H4 (cell line): ENCODE results near the genes IL1A, IL37, IL1F10 and SLC35F5.

DNA sequence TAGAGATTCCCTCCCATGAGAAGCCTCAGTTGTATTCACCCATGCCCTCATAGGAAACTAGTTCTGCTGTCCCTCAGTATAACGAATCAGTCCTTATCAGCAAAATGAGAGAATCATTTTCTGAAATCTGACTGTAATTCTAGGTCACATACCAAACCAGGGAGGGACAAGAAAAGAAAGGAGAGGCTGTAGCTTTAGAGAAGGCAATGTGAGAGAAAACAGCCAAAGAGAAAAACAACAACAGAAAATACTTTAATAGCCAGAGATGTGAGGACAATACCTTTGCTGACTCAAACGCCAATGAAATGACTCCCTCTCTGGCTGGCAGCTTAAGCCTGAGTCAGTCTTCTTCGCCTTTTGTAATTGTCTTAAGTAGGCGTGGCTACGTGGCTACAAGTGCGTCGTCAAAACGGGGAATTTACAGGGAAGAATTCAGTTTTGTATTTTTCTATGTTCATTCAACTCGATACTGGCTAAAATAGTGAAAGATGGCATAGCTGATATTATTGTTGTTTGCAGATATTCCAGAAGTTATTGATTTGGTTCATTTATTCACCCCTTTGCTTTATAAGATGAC, at the start of gene IL1A:
Gene IL1A, minus strand, starts transcription at position 331 of the 577 bp plus-strand sequence.
- RAMPAGE, long total RNA: no peak

GRCh38 chr2:112911089-112911403, at the start of gene IL37:
Gene IL37 (plus strand): TSS chr2:112911165.
- RAMPAGE, long total RNA: no peak

- RAMPAGE, long total RNA: no peak
Observed at GRCh38 chr2:112985055-112985625, 7.3 kb downstream of the IL36G start.

DNA sequence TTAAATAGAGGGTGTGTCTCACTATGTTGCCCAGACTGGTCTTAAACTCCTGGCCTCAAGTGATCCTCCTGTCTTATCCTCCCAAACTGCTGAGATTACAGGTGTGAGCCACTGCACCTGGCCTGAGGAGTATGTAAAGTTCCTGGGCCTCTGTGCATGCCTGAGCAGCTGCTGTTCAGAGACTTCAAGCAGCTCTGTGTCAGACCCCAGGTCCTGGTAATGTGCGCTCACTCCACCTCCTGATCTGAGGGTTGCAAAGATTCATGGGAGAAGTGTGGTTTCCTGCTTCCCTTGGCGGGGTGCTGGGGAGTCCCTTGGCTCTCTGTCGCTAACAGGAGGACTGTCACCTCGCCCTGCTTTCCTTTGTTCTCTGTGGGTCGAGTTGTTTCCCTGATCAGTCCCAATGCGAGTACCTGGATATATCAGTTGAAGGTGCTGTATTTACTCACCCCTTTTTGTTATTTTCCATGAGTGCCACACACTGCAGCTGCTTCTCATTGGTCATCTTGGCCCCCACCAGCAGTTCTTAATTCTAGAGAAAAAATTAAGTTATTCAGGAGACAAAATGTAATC, 8.6 kb upstream of the IL36A start:
- RAMPAGE, long total RNA: no peak

- RAMPAGE, long total RNA: no peak
Observed at GRCh38 chr2:113067676-113068036, at the start of gene IL1F10. Gene IL1F10 (plus strand): TSS chr2:113067970.

DNA sequence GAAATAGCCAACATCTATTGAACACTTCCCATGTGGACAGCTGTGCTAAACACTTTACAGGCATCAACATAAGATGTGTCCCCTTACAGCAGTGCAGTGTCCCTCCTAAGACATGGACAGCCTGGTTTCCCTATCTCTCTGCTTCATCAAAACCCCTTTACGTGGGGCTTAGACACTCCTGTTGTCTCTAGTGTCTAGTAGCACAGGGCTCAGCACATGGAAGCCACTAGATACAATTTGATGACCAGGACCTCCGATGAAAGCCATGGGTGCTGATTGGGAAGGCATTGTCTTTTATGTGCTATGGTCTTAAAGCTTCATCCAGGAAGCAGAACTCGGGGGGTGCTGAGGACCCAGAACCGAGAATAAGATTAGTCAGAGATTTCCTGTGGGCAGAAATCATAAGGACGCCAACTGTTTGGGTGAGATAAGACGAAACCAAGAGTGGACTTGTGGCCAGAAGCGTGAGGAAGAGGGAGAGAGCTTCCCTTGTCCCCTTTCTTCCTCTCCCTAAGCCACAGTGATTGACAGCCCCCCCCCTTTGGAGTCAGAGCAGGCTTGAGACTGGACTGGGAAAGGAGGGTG, 3.4 kb upstream of the IL1RN start:
- RAMPAGE, long total RNA: no peak

DNA sequence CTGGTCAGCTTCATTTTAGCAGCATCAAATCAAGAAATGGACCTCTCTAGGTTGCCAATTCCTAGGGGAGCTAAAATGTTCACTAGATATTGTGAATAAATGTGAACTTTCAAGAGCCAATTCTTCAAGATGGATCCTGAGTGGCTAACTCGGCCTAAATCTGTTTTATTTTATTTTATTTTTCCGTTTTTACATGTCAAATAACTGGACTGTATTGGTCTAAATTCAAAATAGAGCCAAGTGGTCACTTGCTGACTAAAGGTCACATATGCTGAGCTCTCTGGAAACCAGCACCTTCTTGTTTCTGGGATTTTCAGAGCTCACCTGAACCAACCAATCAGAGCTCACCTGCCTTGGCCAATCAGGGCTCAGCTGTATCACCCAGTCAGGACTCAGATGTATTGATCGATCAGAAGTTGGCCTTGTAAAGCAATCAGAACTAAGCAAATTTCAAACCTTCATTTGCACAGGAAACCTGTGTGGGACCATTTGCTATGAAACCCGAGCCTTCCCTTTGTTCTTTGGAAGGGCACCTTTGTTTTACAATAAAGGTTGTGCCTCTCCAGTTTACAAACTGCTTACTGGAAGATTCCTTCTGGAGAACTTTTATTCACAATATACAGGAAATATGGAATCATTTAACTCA, 17.5 kb upstream of the PSD4 start:
- RAMPAGE, long total RNA: no peak

DNA sequence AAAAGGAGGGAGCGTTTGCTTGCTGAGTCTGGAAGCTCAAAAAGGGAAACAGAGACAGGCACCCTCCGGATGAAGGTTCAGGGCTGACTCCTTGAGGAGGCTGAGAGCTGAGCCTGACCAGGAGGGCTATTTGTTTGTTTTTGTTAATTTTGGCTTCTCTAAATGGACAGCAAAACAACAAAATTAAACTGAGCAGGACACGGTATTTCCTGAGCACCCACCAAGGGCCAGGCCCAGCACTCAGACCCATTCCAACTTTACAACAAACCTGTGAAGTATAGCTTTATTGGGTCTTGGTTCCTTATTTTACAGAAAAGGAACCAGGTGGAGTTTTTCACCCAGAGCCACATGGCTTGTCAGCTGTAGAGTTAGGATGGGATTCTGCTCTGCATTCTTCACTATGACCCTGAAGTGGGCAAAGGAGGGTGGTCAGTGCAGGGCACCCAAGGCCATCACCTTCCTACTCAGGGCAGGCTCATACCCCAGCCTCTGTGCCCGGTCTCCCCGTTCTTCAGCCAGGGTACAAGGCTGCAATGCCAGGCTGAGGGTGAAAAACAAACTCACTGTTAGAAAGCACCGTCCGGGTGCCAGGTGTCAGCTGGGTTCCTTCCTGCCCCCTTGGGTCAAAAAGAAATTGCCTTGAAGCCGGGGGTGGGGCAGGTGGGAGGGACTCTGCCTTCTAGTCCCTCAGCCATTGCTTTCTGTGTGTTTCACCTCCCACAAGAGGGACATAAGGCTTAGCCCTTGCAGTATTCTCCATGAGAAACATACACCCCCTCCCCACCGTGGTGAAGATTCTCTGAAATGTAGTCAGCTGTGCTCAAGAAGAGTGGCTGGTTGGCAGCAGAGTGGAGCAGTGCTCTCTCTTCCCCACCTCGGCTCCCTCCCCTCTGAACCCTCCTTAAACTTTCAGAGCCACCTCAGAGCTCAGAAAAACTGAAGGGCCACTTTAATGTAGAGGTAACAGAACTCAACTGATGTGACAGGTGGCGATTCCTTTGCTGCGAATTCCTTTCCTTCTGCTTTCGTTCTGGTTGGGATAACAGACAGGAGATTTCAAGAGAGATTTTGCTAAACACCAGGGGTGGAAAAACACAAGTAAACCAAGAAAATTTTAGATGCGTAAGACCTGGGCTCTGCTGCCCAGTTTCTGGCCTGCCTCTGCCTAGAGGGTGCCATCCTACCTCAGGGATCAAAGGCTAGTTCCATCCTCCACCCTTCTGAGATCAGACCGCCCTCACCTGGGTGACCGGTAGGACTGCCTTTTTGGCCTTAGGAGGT, 2.3 kb downstream of the PSD4 start:
- RAMPAGE, long total RNA: no peak

DNA sequence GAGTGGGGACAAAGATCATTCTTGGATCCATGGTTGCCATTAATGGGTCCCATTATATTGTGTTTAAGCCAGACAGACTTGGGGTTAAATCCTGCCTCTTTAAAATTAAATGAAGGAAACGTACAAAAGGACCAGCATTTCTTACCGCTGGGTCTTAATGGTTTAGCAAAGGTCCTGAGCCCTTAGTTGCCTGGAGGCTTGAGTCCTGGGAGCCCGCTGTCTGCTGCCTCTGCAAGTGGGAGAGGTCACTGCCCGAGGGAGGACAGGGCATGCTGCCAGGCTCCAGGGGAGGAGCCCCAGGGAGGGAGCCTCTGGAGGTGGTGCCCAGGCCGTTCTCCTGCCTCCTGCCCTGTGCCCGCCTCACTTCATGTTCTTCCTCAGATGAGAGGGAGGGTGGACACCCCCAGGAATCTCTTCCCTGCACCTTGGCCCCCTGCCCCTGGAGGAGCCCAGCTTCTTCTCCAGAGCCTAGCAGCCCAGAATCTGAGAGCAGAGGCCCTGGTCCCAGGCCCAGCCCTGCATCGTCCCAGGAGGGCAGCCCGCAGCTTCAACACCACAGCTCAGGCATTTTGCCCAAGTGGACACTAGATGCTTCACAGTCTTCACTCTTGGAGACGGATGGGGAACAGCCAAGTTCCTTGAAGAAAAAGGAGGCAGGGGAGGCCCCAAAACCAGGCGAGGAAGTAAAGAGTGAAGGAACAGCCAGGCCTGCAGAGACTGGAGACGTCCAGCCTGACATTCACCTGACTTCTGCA, 11.9 kb downstream of the PSD4 start:
- RAMPAGE, long total RNA: no peak

- RAMPAGE, long total RNA: no peak
Observed at GRCh38 chr2:113198465-113199538, 25.0 kb downstream of the PSD4 start.

GRCh38 chr2:113206177-113206946, 32.6 kb downstream of the PSD4 start:
- RAMPAGE, long total RNA: no peak

DNA sequence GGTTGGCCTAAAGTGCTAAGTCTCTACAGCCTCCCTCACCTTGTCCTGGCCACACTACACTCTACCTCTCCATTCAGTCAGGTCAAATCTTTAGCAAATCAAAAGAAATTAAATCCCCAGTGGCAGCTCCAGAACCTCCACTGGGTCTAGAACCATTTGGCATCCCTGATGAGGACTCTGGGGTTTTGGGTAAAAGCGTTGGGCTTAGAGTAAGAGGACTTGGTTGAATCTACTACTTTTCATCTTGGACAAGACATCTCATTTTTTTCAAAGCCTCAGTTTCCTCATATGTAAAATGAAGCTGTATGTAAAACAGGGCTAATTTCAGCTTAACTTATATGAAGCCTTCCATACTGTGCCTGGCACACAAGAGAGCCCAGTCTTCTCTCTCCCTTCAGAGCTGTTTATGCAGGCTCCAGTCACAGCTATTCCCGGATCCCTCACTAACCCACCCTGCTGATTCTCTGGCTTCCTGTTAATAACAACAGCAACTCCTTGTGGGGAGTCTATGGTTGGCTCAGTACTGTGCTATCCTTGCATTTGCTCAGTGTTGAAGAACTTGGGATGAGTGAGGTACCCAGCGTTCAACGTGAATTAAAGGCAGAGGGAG, 42.9 kb downstream of the PSD4 start:
- RAMPAGE, long total RNA: no peak

DNA sequence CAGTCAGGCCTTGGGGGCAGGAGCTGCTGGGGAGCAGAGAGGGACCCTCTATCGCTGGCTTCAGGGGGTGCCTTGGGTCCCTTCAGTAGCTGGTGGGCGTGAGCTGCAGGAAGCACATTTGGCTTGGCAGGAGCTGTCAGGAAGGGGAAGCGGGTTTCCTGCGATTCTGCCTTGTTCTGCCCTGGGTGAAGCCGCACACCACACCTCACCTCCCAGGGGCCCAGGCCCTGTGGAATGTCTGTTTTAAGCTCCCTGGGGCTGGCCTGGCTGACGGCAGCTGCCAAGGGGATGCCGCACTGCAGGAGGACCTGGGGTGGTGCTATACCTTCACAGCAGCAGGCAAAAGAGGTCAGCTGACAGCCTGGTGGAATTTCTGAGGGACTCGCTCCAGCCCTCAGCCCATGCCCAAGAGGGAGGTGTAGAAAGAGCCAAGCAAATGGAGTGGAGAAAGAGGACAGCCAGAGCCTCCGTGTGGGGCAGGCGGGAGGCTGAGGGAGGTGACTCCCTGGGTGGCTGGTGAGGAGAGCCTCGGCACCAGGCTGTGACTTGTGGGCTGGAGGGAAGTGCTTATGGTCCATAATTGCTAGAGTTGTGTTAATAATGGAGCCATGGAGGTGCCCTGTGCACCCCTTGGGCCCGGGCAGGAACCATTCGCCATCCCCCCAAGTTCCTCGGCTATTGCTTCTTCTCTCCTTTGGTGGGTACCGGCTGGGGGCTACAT, 43.9 kb downstream of the PSD4 start:
- RAMPAGE, long total RNA: no peak

- RAMPAGE, long total RNA: no peak
Observed at GRCh38 chr2:113317525-113317916, 38.8 kb upstream of the PAX8 start.

DNA sequence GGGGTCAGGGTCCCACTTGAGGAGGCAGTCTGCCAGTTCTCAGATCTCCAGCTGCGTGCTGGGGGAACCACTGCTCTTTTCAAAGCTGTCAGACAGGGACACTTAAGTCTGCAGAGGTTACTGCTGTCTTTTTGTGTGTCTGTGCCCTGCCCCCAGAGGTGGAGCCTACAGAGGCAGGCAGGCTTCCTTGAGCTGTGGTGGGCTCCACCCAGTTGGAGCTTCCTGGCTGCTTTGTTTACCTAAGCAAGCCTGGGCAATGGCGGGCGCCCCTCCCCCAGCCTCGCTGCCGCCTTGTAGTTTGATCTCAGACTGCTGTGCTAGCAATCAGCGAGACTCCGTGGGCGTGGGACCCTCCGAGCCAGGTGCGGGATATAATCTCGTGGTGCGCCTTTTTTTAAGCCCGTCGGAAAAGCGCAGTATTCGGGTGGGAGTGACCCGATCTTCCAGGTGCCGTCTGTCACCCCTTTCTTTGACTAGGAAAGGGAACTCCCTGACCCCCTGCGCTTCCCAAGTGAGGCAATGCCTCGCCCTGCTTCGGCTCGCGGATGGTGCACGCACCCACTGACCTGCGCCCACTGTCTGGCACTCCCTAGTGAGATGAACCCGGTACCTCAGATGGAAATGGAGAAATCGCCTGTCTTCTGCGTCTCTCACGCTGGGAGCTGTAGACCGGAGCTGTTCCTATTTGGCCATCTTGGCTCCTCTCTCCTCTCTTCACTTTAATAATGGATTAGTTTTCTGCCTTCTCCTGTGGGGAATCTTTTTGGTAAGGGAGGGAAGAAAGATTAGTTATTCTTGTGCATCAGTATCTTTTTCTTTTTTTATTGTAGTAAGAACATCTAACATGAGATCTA, 21.4 kb upstream of the FOXD4L1 start:
- RAMPAGE, long total RNA: no peak

DNA sequence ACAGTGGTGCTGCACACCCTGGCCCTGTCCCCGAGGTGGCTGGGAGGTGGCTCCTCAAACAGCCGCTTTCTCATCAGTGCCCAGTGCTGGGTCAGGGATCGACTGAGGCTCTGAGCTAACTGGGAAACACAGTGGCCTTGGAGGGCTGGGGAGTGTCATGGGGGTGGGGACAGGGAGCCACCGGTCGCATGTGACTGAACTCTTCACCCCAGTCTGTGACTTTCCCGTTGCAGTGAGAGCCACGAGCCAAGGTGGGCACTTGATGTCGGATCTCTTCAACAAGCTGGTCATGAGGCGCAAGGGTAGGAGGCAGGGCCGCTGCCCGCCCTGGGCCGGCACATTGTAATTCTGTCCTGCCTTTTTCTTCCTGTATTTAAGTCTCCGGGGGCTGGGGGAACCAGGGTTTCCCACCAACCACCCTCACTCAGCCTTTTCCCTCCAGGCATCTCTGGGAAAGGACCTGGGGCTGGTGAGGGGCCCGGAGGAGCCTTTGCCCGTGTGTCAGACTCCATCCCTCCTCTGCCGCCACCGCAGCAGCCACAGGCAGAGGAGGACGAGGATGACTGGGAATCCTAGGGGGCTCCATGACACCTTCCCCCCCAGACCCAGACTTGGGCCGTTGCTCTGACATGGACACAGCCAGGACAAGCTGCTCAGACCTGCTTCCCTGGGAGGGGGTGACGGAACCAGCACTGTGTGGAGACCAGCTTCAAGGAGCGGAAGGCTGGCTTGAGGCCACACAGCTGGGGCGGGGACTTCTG, 28.7 kb upstream of the RABL2A start:
- RAMPAGE, long total RNA: no peak

- RAMPAGE, long total RNA: start-site peak on the minus strand at chr2:113756614-113756624, 22 reads
Observed at GRCh38 chr2:113755797-113756907, at the start of gene SLC35F5. Gene SLC35F5 (minus strand): TSS chr2:113756642.

- RAMPAGE, long total RNA: no peak
Observed at GRCh38 chr2:113942928-113944036, 53.4 kb downstream of the ACTR3 start.

DNA sequence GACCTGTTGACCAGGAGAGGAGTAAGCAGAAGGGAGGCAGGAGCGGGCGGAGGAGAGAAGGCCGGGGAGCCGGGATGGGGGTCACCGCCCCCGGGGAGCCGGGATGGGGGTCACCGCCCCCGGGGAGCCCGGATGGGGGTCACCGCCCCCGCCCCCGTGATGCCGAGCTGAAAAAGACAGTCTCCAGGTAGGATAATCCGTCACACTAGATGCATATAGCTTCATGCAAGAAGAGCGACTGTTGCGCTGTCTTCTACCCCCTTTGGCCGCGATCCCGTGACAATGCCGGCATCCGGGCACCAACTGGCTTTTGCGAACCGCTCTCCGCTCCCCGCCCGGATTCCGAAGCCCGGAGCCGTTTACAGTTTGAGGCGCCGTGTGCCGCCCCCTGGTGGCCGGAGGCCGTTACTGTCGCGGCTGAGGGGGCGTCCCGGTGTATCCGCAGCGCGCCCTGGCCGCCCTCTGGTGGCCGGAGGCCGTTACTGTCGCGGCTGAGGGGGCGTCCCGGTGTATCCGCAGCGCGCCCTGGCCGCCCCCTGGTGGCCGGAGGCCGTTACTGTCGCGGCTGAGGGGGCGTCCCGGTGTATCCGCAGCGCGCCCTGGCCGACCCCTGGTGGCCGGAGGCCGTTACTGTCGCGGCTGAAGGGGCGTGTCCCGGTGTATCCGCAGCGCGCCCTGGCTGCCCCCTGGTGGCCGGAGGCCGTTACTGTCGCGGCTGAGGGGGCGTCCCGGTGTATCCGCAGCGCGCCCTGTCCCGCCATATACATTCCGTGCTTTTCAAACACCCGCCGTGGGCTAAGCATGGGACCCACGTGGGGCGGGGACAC, 89.6 kb downstream of the ACTR3 start:
- RAMPAGE, long total RNA: no peak

DNA sequence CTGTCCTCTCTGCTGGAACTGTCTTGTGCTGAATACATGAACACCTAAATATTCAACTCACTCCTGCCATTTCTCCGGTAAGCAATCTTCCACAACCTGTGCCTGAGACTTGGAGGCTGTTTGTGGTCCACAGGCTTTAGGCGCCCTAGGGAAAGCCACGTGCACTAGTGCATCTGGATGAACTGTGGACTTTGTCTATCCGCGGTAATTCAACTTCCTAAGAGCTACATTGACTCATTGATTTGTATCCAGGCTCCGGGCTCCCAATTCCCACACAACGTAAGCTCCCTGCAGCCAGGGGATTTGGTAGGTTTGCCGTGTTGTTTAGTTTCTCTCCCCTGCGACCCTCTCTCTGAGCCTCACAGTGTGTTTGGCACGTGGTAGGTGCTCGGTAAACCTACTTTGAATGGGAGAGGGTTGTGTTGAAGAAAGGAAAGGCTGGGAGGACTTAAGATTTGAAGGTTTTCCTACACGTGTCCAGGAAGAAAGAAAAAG, 718.2 kb downstream of the DPP10 start:
- RAMPAGE, long total RNA: no peak